Hepatocyte (in vitro differentiated cells and primary cell): ENCODE measurements around the genes LCE5A, LCE3E, LCE2D, S100A7A, S100A14 and NPR1.

DNA sequence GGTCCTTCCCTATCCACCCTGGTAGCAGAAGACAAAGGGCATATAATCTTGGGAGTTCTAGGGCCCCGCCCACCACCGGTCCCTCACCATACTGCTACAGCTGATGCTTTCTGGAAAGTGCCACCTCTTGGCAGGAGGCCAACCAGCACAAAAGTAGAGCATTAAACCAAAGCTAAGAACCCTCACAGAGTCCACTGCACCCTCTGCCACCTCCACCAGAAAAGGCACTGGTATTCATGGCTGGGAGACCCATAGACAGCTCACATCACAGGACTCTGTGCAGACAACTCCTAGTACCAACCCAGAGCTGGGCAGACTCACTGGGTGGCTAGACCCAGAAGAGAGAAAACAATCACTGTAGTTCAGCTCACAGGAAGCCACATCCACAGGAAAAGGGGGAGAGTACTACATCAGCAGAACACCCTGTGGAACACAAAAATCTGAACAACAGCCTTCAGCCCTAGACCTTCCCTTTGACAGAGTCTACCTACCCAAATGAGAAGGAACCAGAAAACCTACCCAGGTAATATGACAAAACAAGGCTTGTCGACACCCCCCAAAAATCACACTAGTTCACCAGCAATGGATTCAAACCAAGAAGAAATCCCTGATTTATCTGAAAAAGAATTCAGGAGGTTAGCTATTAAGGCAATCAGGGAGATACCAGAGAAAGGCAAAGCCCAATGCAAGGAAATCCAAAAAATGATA lies 10.7 kb downstream of the THEM4 start:
- RAMPAGE, long total RNA: no peak
- RRBS: no CpG with 5 or more reads among the region's 3 CpGs

- RAMPAGE, long total RNA: no peak
- RRBS: 4% methylated on average over 1 of the region's 9 CpGs
Observed at GRCh38 chr1:151994202-151994342, 413 bp upstream of the S100A10 start.

DNA sequence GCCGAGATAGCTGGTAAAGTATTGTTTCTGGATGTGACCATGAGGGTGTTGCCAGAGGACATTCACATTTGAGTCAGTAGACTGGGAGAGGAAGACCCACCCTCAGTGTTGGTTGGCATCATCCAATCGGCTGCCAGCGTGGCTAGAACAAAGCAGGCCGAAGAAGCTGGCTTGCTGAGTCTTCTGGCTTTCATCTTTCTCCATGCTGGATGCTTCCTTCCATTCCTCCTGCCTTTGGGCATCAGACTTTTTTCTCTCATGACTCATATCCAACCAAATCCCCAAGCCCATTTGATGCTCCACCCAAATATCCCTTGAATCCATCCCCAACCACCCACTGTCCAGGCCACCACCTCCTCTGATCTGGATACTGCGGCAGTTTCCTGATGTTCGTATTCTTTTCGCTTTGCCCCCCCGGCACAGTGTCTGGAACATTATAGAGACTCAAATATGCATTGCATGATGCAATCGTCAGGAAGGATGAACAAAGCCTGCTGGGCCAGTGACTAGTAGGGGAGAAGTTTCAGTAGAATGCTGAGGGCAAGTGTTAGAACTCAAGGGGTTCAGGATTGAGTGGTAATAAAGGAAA lies 7.8 kb downstream of the S100A11 start:
- RAMPAGE, long total RNA: no peak
- RRBS: no CpG with 5 or more reads among the region's 9 CpGs

DNA sequence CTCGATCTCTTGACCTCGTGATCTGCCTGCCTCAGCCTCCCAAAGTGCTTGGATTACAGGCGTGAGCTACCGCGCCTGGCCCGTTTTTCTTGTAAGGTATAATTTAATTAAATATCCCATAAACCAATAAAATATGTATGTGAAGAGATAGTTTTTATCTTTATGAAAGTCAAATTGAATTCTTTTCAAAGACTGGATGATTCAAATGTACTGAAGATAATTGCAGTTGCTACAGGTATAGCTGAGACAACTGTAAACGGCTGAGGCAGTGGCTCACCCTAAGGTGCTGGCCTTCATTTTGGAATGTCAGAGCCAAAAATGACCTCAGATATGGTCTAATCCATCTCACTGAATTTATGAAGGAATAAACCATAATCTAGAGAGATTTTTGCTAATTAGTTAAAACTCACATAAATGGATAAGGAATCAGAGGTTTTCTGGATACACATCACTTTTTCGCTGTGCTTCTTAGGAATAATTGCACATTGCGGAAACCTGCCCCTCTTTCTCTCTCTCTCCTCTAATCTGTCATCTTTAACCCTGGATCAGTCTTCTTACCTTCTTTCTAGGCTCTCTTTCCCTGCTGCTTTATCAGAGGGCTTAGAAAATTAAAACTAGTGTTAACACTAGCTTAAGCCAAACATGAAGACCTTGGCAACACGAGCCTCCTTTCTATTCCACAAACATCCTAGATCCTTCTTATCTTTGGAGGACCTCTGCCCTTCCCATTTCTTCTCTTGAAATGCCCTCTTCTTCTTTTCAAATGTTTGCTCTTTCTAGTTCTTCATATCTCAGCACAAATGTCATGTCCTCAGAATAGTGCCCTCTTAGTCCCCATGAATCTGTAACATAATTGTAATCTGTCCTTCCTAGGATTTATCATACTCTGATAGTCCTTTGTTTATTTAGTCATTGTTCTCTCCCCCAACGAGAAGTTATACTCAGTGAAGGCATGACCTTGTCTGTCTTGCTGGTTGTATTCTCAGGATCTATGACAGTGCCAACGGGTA lies 5.2 kb downstream of the S100A11 start:
- RAMPAGE, long total RNA: no peak
- RRBS: no CpG with 5 or more reads among the region's 12 CpGs

- RAMPAGE, long total RNA: no peak
- RRBS: 26% methylated on average over 3 of the region's 10 CpGs
Observed at GRCh38 chr1:152034233-152035510, 2.1 kb downstream of the S100A11 start.

GRCh38 chr1:152110925-152111367 lies 4.3 kb downstream of the TCHH start:
- RAMPAGE, long total RNA: no peak
- RRBS: no CpG with 5 or more reads among the region's 38 CpGs

- RAMPAGE, long total RNA: no peak
- RRBS: no CpG with 5 or more reads among the region's 3 CpGs
Observed at GRCh38 chr1:152167848-152168420, 8.9 kb upstream of the RPTN start.

GRCh38 chr1:152510639-152511057 lies at the start of gene LCE5A:
LCE5A (plus strand) TSS chr1:152510803.
- RAMPAGE, long total RNA: no peak
- RRBS: no CpG with 5 or more reads among the region's 3 CpGs

- RAMPAGE, long total RNA: no peak
- RRBS: no CpG with 5 or more reads among the region's 54 CpGs
Observed at GRCh38 chr1:152515210-152516087, 1.2 kb downstream of the CRCT1 start.

- RAMPAGE, long total RNA: no peak
Observed at GRCh38 chr1:152566559-152566895, at the start of gene LCE3E. LCE3E (minus strand) TSS chr1:152566780.

DNA sequence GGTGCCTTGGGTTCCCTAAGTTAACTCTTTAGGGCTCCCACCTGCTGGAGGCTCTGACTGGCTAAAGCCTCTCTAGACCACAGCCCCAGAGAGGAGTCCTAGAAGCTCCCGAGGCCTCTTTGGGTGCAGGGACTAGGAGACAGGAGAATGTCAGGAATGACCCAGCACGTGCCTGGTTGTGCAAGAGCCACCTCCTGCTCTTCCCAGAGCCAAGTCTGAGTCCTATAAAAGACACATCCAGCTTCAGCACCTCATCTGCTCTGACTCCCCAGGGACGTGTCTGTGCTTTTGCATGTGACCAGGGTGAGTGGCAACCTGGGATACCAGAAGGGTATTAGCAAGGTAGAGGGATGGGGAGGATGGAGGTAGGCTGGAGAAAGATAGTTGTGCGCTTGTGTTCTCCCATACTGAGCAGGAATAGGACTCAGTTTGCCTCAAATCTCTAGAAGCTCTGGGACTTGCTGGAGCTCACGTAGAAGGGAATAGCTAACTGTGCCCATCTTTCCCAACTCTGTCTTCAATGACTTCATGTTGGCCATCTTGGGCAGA lies at the start of gene LCE2D:
Gene LCE2D, plus strand, starts transcription at position 254 of the 549 bp plus-strand sequence.
- RAMPAGE, long total RNA: no peak
- RRBS: no CpG with 5 or more reads among the region's 5 CpGs

DNA sequence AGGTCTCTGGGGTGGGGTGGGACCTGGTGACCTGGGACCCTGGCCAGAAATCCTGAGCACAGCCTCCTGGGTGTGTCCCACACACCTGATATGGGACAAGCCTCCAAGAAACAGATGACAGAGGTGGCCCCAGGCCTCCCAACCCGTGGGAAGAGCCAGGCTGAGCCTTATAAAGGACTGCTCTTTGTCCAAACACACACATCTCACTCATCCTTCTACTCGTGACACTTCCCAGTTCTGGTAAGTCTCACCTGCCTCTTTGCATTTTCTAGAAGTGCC lies at the start of gene S100A7A:
Gene S100A7A, plus strand, starts transcription at position 197 of the 279 bp plus-strand sequence.
- RAMPAGE, long total RNA: no peak
- RRBS: no CpG with 5 or more reads among the region's 2 CpGs

GRCh38 chr1:153616067-153617067 lies at the start of gene S100A14:
S100A14 (minus strand) TSS chr1:153616325.
- RAMPAGE, long total RNA: start-site peak on the minus strand at chr1:153616316-153616329, 579 and 156 reads in 2 replicates
- RRBS: no CpG with 5 or more reads among the region's 15 CpGs

GRCh38 chr1:153678075-153679097 lies at the start of gene NPR1:
NPR1 (plus strand) TSS chr1:153678688.
- RAMPAGE, long total RNA: no peak
- RRBS: 2% methylated on average over 19 of the region's 71 CpGs

DNA sequence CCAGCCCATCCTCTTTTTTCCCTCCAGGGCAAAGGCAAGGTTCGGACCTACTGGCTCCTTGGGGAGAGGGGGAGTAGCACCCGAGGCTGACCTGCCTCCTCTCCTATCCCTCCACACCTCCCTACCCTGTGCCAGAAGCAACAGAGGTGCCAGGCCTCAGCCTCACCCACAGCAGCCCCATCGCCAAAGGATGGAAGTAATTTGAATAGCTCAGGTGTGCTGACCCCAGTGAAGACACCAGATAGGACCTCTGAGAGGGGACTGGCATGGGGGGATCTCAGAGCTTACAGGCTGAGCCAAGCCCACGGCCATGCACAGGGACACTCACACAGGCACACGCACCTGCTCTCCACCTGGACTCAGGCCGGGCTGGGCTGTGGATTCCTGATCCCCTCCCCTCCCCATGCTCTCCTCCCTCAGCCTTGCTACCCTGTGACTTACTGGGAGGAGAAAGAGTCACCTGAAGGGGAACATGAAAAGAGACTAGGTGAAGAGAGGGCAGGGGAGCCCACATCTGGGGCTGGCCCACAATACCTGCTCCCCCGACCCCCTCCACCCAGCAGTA lies 14.9 kb downstream of the NPR1 start:
- RAMPAGE, long total RNA: no peak
- RRBS: no CpG with 5 or more reads among the region's 7 CpGs

GRCh38 chr1:153707536-153707823 lies 20.4 kb upstream of the INTS3 start:
- RAMPAGE, long total RNA: no peak
- RRBS: no CpG with 5 or more reads among the region's 1 CpG

DNA sequence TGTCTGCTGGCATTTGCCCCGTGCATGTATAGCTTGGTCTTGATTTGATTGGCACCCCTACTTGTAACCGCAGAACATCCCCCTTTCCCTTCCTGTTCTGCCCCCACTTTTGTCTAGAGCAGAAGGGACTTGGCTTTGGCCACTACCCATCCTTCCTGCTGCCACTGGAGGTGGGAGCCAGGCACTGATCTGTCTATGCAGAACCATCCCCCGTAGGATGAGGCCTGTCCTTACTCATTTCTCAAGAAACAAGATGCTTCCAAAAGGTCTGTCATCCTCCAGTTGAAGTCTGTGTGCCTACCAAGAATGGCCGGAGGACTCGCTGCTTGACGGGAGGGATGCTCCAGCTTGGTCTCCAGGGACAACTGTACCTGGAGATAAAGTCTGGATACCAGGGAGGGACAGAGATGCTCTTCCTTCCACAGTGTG lies 1.1 kb upstream of the SLC27A3 start:
- RAMPAGE, long total RNA: no peak
- RRBS: no CpG with 5 or more reads among the region's 6 CpGs

GRCh38 chr1:153944957-153945722 lies 1.4 kb downstream of the DENND4B start:
- RAMPAGE, long total RNA: no peak
- RRBS: 55% methylated on average over 2 of the region's 14 CpGs

GRCh38 chr1:153946966-153947296 lies 413 bp upstream of the DENND4B start:
- RAMPAGE, long total RNA: no peak
- RRBS: no CpG with 5 or more reads among the region's 3 CpGs

- RAMPAGE, long total RNA: no peak
- RRBS: no CpG with 5 or more reads among the region's 7 CpGs
Observed at GRCh38 chr1:153985088-153985893, 848 bp downstream of the RAB13 start.